Measurements from ENCODE around the gene BNC1.

DNA sequence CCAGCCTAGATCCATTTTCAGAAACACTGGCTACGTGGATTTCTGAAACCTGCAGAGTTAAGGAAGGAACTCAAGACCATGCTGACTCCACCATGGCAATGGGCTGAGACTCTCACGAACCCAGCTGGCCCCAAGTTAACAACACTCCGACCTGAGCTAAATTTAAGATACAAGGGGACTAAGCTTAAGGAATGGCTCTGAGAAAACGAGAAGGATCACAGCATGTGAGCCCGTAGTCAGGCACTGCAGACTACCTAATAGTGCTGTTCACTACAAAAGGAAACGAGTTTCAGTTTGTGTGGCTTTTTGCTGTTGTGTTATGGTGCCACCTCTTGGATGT, 11.2 kb downstream of the C15orf40 start:
- RRBS = no CpG with 5 or more reads among the region's 6 CpGs

- RRBS = 2% methylated on average over 22 of the region's 84 CpGs
These were observed 643 bp downstream of the BTBD1 start for GRCh38 chr15:83066129-83067088.

GRCh38 chr15:83108186-83109096, 996 bp downstream of the TM6SF1 start:
- RRBS = 76% methylated on average over 5 of the region's 22 CpGs

DNA sequence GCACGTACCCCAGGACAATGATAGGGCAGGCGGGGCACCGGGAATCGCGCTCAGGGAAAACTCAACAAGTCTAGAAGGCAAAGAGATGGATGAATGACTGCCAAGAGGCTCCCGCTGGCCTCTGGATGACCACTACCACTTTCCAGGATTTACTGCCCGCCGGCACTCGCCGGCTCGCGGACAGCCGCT, 989 bp downstream of the HDGFL3 start:
- RRBS = 1% methylated on average over 4 of the region's 13 CpGs

- RRBS = under 1% methylated on average over 39 of the region's 104 CpGs
These were observed at the start of gene BNC1 for GRCh38 chr15:83284503-83285251. Gene BNC1, minus strand, starts transcription at chr15:83284664.

GRCh38 chr15:83379507-83380055, 67.6 kb upstream of the SH3GL3 start:
- RRBS = no CpG with 5 or more reads among the region's 25 CpGs

- RRBS = 3% methylated on average over 8 of the region's 69 CpGs
These were observed 718 bp downstream of the ADAMTSL3 start for GRCh38 chr15:83654363-83655319.

DNA sequence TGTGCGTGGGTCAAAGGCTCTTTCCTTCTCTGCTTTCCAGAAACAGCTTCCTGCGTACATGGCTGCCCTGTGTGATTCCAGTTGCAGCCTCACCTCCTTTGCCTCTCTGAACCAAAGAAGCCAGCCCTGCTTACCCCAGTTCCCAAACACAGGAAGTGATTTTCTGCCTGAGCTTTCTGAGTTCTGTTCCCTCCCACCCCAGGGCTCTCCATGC, 15.4 kb downstream of the ZSCAN2 start:
- RRBS = no CpG with 5 or more reads among the region's 2 CpGs

DNA sequence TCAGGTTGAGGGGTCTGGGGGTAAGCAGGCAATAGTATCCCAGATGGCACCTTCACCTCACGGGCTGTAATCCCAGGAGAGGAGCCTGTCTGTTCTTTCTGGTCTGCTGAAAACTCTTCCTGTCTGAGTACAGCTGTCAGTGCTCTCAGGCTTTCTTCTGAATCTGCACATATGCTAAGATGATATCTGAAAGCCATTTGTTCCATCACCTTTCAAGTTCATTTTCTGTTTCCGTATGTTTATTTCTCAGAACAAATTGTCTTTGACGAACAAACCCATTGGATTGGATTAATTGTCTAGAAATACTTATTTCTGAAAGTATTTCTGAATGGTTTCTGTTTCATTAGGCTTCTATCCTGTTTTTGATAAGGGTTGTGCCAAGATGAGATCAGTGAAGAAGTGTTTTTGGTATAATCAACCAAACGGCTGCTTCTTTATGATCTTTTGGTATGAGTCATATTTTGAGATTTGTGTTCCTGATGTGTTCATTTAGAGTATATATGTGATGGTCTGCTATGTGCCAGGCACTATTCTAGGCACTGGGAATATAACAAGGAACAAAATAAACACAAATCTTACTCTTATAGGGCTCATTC, 13.3 kb downstream of the ZNF592 start:
- RRBS = no CpG with 5 or more reads among the region's 4 CpGs

DNA sequence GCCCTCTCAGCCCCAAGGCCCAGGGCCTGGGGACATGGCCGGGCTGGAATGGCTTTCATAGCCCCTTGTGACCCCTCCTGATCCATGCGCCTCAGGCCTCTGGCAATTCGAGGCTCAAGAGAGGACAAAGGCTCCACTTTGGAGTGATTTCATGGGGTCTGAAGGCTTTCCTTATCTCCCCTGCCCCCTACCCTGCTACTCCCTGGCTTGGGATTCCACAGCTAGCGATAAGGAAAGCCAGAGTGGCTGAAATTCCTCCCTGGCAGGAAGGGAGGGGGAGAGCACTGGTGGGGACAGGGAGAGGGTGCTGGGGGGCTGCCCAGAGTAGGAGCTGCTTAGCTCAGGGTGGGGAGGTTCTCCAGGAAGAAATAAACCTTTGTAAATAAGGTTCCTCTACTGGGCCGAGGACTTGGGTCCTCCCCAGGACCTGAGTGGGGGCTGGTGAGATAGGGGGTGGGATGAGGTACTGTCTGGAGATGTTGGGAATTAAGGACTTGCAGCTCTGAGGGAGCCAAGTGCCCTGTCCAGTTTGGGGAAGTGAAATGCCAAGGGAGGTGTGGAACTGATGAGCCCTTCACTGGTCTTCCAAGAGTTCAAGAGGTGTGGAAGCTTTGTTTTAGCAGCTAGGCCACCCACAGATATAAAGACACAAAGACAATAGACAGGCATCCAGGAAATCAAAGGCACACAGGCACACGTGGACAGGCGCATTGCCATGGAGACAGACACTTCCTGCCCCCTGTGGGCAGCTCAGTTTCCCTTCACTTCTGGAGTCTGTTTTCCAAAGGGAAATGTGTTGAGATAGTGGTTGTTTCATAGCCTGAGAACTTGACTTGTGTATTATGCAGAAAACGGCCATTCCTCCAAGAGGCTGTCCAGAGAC, 789 bp downstream of the ALPK3 start:
- RRBS = 0% methylated on average over 1 of the region's 8 CpGs

GRCh38 chr15:84886315-84887109, 2.0 kb downstream of the SLC28A1 start:
- RRBS = no CpG with 5 or more reads among the region's 15 CpGs

DNA sequence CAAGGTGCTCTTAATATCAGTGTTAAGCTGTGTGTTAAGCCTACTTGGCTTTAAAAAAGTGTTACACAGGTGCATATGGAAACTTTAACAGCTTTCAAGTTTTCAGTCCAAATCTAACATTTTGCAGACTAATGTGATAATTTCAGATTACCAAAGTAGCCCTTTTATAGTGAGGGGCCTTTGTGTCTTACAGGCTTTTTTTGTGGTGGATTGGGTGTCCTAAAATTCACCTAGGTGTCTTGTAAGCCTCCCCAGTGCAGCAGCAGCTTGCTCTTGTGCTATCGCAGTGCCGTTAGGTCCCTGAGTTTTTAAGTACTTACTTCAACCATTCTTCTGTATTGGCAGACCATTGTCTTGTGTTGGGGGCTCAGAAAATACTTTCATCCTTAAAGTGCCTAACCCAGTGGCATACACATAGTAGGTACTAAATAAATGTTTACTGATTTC, 2.0 kb downstream of the PDE8A start:
- RRBS = no CpG with 5 or more reads among the region's 2 CpGs

- RRBS = no CpG with 5 or more reads among the region's 4 CpGs
These were observed 31.0 kb downstream of the PDE8A start for GRCh38 chr15:85012459-85013273.

GRCh38 chr15:85025196-85025814, 43.6 kb downstream of the PDE8A start:
- RRBS = no CpG with 5 or more reads among the region's 2 CpGs

GRCh38 chr15:85114277-85115144, 132.9 kb downstream of the PDE8A start:
- RRBS = no CpG with 5 or more reads among the region's 6 CpGs

DNA sequence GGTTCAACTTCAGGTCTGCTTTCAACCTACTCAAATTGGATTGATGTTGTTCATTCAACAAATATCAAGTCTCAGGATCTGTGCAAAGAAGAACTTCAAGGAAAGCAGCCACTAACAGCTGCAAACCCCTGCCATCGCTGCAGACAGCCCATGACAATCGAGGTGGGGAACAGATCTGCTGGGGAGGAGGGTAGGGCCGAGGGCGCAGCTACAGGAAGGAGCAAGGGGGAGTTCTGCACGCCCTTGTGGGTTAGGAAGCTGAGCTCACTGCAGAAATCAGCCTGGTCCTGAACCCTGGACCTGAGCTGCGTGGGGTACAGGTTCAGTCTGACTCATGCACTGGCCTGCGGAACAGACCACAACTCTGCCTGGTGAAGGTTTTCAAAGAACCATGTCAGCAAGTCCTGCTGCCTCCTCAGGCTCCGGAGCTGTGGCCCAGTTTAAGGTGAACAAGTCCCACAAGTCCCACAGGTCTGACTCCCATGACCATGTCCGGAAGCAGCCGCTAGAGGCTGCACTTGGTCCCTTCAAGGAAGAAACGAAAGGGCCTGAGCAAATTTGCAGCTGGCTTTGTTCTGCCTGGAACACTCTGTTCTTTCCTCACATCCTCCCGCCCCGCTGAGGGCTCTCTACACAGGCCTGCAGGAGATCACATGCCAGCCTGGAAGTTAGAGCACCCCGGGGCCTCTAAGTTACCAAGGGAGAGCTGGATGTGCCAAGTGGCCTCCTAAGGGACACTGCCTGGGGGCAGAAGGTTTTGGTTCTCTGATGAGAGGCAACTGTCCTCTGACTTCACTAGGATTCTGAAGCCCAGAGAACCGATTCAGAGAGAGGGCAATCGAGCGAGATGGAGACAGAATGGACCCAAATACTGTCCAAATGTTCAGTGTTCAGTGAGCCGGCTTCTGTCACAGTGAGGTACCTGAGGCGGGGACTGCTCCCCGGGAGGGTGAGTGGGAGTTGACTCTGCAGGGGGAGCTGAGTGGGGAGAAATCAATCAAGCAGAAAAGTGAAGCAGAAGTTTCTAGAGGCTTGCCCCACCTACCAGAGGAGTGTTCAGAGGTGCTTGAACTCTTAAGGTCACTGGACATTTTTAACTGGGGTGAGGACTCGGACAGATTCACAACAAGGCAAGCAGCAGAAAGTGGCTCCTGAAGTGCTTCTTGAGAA, 49.2 kb upstream of the AKAP13 start:
- RRBS = 2% methylated on average over 3 of the region's 21 CpGs

DNA sequence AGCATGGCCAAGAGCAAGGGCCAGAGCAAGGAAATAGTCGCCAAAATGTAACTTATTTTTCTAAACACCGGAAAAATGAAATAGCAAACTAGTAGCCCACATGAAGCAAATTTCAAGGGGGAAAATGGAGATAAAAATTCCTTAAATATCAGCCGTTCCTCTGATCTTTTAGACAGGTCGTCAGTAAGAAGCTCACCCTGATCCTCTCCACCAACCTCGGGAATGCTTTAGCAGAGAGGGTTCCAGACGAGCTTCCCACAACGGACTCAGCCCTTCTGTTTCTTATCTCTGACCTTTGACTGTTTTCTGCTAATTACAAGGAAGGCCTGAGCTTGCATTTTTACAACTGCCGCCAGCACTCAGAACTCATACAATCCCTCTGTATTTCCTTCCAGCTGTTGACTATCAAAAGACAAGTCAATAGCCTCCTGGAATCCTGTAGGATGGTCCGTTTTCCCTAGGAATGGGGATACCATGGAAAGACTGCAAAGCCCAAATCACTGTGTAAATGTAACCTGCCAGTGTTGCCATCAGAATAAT, 44.9 kb upstream of the AKAP13 start:
- RRBS = no CpG with 5 or more reads among the region's 9 CpGs

DNA sequence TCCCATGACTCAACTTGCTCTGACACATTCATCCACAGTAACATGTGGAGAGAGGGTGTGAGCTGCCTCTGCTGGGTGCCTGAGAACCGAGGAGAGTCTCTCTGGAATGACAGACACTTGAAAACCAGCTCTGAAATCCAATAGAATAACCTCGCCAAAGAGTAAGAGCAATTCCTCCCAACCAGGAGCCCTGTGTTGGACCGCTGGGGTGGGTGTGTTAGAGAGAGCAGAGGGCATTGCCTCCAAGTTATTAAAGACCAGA, 35.8 kb upstream of the AKAP13 start:
- RRBS = no CpG with 5 or more reads among the region's 3 CpGs

GRCh38 chr15:85443546-85444376, 63.4 kb downstream of the AKAP13 start:
- RRBS = no CpG with 5 or more reads among the region's 7 CpGs

DNA sequence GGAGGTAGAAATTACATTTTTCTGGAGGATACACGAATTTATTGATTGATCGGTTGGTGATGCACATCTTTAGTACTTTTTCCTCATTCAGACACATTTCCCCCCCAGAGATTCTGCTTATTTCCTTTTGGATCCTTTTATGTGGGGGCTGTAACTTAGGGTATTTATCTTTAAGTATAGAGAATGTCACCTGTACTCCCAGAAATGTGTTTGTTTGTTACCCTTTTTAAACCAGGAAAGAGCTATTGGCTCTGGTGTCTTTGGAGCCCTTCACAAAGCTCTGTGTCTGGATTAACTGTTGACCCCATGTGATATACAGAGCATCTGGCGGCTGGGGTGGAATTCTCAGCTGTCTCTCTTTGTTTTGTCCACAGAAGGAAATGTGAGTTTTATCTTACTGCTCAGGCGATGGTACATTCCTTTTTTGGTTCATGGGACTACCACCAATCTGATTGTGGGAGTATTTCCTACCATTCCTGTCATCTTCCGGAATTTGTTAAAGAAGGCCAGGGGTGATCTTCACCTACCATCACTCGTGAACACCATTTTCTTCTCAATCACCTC, 120.3 kb downstream of the AKAP13 start:
- RRBS = no CpG with 5 or more reads among the region's 6 CpGs